CMK (cell line): ENCODE measurements around a stretch of chr5.

- RRBS = 1% methylated on average over 3 of the region's 39 CpGs
Observed at GRCh38 chr5:65722510-65723557, 829 bp downstream of the NLN start.

GRCh38 chr5:66033606-66034369 lies 107.4 kb downstream of the ERBIN start:
- RRBS = no CpG with 5 or more reads among the region's 15 CpGs

DNA sequence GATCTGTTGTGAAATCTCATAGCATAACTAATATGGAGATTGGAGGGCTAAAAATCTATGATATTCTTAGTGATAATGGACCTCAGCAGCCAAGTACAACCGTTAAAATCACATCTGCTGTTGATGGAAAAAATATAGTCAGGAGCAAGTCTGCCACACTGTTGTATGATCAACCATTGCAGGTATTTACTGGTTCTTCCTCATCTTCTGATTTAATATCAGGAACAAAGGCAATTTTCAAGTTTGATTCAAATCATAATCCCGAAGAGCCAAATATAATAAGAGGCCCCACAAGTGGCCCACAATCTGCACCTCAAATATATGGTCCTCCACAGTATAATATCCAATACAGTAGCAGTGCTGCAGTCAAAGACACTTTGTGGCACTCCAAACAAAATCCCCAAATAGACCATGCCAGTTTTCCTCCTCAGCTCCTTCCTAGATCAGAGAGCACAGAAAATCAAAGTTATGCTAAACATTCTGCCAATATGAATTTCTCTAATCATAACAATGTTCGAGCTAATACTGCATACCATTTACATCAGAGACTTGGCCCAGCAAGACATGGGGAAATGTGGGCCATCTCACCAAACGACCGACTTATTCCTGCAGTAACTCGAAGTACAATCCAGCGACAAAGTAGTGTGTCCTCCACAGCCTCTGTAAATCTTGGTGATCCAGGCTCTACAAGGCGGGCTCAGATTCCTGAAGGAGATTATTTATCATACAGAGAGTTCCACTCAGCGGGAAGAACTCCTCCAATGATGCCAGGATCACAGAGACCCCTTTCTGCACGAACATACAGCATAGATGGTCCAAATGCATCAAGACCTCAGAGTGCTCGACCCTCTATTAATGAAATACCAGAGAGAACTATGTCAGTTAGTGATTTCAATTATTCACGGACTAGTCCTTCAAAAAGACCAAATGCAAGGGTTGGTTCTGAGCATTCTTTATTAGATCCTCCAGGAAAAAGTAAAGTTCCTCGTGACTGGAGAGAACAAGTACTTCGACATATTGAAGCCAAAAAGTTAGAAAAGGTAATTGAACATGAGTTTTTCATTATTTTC lies 89.9 kb upstream of the SREK1 start:
- RRBS = no CpG with 5 or more reads among the region's 14 CpGs

GRCh38 chr5:66169435-66170237 lies 25.5 kb downstream of the SREK1 start:
- RRBS = no CpG with 5 or more reads among the region's 13 CpGs

DNA sequence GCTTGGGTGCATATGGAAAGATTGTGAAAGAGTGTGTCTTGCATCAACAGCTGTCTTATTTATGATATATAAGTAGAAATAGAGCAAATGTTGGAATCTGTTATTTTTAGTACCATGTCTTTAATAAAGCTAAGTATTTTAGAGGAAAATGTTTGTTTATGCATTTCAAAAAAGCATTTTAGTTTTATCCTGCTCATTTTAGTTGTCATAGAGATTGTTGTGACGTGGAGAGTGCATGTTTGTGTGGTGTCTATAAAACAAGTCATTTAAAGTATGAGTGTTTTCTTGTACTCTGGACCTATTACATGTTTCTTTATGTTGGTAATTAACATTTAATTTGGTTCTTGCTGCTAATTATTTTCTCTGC lies 36.6 kb downstream of the SREK1 start:
- RRBS = no CpG with 5 or more reads among the region's 1 CpG

- RRBS = no CpG with 5 or more reads among the region's 5 CpGs
Observed at GRCh38 chr5:66306933-66307339, 162.8 kb downstream of the SREK1 start.

GRCh38 chr5:66440036-66440970 lies 155.9 kb upstream of the MAST4 start:
- RRBS = no CpG with 5 or more reads among the region's 9 CpGs

DNA sequence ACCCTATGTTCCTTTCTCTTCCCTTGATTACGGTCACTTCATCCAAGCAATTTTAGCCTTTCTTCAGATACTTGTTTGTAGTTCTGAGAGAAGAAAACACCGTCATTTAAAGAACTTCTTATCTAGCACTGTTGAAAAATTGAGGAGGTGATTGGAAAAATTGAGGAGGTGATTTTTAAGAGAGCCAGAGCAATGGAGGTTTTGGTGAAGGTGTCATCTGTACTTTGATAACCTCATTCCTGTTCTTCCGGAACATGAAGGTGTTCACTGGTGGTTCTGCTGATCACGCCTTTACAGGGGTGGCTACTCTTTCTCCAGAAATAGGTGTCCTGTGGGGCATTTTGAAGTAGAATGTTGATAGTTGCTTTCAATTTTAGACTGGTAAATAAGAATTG lies 94.4 kb downstream of the MAST4 start:
- RRBS = no CpG with 5 or more reads among the region's 4 CpGs

- RRBS = 98% methylated on average over 4 of the region's 22 CpGs
Observed at GRCh38 chr5:66958284-66959806, 237.8 kb downstream of the CD180 start.

DNA sequence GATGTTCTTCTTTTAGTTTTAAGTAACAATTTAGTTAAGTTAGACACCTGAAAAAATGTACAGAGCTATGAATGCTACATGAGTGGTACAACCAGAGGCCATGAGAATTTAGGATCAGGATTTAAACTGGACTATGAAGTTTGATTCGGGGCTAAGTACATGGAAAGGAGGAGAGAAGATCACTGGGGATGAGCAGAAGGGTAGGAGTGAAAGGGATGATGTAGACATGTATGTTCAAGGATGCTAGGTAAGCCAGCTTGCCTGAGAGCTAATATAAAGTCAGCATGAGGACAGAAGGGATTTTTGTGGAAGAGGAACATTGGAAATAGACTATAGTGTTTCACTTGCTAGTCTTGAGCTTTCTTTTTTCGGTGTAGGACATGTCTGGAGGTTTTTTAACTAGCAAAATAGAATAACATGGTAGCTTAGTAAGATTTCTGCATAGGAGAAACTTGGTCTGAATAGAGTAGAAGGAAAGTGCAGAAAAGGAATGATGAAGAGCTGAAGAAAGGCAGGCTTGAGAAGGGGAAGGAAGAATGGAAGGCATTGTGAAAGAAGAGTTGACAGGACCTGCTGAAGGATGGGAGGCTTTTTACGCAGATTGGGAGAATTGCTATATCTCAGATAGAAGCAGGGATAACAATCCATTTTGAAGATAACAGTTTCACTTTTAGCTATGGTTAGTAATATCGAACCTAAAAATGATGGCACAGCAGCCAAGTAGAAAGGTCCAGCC lies 218.0 kb downstream of the CD180 start:
- RRBS = no CpG with 5 or more reads among the region's 4 CpGs

GRCh38 chr5:67288005-67288214 lies 91.3 kb upstream of the CD180 start:
- RRBS = no CpG with 5 or more reads among the region's 1 CpG

DNA sequence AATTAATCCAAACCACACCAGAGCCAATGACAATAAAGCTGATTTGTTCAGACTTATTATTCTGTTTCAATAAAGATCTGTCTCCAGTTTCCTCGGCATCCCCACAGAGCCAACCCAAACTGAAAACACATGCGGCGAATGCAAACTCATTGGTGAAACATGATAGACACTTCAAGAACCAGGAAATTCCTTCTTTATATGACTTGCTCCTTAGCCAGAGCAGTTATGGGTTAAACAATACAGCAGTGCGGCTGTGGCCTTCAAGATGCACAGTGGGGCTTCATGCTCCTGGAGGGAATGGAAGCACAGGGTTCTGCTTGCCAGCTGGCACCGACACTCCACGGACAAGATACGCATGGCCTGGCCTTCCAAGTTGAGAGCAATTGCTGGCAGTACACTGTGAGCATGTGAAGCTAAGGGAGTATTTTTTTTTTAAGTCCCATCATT lies 451.5 kb upstream of the CD180 start:
- RRBS = no CpG with 5 or more reads among the region's 7 CpGs

DNA sequence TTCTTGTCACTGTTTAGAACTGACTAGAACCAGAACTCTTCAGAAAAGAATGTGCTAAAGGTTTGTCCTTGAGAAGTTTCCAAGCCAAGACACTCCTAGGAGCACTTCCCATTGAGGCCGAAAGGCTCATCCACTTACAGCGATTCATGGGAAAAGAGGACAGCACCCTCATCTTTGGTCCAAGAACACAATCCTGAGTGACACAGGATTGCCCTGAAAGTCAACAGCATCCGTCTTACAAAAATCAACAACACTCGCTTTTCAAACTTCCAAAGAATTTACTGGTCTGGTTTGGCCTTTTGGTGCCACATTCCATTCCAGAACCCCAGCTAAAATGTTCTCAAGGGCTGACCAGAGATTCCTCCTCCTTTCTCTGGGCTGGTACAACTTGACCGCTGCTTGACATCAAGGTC lies 415.9 kb upstream of the PIK3R1 start:
- RRBS = no CpG with 5 or more reads among the region's 5 CpGs

DNA sequence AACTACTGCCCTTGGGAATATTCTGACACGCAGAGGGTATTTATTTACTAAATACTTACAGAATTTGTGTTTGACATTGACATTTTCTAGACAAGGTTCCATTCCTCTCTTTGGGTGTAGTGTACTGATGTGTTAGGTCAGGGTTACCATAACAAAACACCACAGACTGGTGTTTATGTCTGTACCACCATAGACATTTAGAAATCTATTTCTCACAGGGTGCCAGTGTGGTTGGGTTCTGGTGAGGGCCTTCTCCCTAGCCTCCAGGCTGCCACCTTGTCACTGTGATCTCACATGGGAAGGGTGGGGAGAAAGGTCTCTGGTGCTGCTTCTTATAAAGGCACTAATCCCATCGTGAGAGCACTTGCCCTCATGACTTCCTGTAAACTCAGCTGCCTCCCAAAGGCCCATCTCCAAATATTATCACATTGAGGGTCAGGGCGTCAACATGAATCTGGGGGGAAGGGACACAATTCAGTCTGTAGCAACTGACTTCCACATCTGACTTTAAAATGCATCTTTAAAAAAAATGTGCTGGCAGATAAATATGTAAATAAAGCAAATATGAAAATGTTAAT lies 49.8 kb downstream of the PIK3R1 start:
- RRBS = no CpG with 5 or more reads among the region's 3 CpGs

DNA sequence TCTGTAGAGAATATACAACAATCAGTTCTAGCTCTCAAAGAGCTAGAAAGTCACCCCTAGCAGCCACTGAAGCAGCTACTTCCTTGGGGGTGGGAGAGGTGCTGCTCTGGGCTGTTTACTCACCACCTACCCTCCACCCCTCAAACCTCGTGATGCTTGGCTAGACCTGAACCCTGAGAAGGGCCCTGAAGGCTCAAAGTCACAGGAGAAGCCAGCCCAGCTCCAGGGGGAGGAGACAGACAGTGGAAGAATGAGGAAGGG lies 180.3 kb downstream of the PIK3R1 start:
- RRBS = no CpG with 5 or more reads among the region's 1 CpG

DNA sequence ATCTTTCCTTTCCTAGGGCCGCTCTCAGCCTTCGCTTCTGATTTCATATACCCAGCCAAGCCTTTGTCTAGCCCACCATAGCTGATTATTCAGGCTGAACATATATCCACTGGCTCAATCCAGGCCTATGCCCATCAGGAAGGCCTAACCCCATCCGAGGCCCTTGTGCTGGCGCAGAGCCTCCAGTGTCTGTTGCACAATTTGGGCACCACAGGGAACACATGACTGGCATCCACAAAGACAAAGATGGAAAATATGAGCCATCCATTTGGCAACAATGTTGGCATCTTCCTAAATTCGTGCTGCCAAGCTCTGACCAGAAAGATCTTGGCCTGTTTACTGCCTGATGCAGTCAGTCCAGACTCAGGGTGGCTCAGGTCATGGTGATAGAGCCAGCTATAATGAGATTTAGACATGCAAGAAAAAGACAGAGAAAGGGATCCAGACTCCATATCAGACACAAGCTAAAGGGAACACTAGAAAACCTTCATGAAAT lies 233.8 kb downstream of the PIK3R1 start:
- RRBS = no CpG with 5 or more reads among the region's 5 CpGs

DNA sequence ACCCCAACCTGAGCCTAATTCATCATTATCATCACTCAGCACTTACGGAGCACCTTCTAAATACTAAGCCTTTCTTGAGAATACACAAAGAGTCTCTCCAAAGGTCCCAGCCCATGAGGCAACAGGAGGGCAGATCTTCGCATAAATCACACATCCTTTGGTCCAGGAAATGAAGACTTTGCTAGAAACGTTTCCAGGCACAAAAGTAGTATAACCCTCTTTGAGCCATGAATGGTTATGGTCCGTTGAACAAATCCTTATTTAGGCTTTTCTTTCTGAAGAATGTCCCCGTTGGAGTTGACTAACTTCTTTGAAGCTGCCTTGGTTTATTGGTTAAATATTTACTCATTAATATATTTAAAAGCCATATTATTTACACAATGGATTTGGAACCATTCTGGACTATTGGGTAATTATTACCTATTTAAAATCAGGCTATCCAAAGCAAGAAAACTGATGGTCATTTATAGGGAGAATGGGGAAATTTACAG lies 347.7 kb upstream of the SLC30A5 start:
- RRBS = no CpG with 5 or more reads among the region's 5 CpGs

DNA sequence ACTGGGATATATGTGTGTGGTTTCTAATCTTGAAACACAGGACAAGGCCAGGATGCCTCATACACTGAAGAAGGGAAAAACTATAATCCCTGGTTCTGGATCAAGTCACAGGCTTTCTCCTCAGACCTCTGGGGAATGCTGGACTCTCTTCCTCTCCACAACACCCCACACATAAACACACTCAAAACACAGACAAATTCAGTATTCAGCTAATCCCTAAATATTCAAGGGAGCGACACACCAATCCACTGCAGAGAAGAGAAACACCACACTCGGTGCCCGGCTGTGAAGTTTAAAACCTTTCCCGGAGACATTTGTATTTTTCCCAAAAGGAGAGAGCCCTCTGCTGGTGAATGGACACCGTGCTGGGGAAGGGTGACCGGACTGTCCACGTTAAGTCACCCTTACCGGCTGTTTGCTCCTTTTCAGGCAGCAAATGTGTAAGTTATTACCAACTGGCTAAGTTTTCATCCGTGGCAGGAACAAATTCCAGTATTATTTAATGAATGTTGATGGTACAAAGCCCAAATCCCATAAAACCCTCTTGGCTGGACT lies 131.0 kb upstream of the SLC30A5 start:
- RRBS = 6% methylated on average over 3 of the region's 9 CpGs